Fibroblast of the aortic adventitia (primary cell): ENCODE measurements around a stretch of chr10.

- CAGE, long polyA plus RNA, result no peak
Measured at GRCh38 chr10:133247504-133248587, 10.2 kb downstream of the VENTX start.

DNA sequence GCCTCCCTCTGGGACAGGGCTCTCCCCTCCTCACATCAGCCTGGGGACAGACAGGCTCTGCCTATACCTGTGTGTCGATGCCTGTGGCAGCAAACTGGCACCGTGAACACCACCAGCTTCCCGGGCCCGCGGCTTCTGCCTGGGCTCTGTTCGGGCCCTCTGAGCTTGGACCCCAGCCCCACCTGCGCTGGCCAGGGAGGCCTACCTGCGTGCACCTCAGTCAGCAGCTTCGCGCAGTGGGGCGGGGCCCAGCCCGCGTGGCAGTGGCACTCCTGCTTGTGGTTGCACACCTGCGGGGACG lies 7.5 kb downstream of the ADAM8 start:
- CAGE, long polyA plus RNA, result no peak

DNA sequence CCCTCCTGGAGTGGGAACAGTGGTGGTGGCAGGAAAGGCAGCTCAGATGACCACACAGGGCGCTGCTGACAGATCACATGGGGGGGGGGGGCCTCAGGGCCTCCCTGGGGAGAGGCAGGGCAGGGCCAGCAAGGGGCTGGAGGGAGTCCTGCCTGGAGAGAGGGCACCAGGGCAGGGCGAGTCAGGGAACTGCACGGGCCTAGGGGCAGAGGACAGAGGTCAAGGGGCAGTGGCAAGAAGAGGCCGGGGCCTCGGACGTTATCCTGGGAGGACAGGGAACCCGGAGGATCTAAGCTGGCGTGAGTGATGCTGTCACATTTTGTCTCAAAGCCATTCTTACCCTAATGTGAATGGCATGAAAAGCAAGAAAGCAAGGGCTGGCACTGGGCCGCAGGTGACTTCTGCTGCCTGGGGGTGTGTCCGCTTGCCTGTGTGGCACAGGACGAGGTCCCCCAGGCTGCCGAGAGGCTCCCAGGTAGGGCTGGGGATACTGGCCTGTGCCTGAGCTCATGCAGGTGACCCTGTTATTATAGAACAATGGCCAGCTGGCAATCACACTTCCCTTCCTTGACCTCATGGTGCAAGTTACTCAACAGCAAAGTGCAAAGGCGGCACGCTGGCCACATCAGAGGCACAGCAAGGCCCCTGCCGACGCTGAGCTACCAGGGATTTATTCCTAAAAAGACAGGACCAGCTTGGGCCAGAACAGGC lies 1.1 kb upstream of the ADAM8 start:
- CAGE, long polyA plus RNA, result no peak

- CAGE, long polyA plus RNA, result no peak
Measured at GRCh38 chr10:133283742-133284127, 7.1 kb upstream of the ADAM8 start.

GRCh38 chr10:133324170-133324846 lies 12.4 kb downstream of the CALY start:
- CAGE, long polyA plus RNA, result no peak

DNA sequence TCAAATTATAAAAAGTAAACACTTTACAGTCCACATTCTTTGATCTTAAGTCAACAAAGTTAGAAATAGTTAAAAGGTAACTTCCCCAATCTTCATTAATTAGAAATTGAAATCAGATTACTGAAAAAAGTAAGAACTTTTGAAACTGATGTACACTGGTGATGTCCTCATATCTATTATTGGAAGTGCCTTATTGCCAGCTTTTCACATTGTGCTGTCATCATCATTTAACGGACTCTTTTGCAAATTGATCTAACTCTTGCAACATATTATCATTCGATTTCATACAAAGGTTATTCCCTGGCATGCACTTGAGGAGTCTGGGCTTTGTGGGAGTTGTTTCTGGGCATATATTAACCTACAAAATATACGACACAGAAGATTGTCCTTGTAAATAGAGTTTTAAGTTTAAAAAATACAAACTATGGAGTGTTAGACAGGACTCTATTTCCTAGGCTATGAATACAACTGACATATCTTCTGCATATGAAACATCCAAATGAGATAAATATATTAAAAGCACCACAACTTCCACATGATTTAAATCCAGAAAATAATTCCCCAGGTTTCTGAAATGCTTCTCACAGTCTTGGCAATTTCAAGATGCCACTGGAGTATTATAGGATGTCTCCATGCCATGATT lies 15.0 kb upstream of the CYP2E1 start:
- CAGE, long polyA plus RNA, result no peak